Daoy (cell line): ENCODE results near the gene WNT4.

GRCh38 chr1:21190805-21191308 is 14.2 kb upstream of the EIF4G3 start:
- RAMPAGE, long total RNA = no peak

DNA sequence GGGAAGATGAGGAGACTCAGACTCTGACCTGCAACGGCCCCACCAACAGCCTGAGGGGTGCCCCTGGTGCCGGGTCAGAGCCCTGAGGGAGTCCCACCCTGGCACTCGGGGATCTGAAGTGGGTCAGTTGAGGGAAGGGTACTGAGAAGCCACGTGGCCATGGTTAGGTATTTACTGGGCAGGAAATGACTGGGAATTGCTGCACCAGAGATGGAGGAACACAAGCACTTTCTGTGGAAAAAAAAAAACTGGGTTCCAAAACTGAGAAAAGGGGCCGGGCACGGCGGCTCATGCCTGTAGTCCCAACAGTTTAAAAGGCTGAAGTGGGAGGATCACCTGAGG is 9.7 kb downstream of the ECE1 start:
- RAMPAGE, long total RNA = no peak

- RAMPAGE, long total RNA = no peak
These were observed 379 bp upstream of the ECE1 start for GRCh38 chr1:21290595-21291089.

DNA sequence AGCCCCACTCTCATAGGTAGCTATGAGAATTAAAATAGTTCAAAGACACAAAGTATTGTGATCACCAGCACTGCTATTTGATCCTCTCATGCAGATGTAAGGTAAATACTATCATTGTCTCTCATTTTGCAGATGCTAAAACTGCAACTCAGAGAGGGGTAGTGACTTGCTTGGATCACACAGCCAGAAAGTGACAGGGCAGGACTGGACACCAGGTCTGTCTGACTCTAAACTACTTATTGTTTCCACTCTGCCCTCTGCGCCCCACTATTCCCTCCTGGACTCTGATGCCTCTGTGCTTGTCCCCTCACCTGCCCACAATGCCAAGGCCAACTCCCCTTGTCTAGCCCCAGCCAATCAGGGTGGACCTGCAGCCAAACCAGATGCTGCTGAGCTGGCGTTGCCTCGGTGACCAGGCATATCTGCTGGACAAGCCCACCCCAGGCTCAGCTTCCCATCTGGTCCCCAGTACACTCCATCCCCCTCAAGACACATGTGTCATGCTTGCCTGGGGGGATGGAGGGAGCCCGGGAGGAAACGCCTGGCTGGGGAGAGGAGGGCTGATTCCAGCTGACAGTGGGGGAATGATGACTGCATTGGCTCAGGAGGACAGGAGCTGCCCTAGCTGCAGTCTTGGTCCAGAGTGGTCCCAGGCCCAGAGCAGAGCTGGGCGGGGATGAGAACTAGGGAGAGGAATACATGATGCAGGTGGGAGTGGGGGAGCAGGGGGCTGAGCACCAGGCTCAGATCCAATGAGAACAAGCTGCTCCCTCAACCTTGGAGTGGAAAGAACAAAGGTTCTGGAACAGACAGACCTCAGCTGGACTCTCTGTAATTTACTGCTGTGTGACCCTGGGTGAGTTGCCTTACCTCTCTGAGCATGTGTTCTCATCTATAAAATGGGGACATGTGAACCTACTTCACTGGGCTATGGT is 22.9 kb upstream of the ECE1 start:
- RAMPAGE, long total RNA = no peak

GRCh38 chr1:21333953-21335067 is 44.0 kb upstream of the ECE1 start:
- RAMPAGE, long total RNA = no peak

DNA sequence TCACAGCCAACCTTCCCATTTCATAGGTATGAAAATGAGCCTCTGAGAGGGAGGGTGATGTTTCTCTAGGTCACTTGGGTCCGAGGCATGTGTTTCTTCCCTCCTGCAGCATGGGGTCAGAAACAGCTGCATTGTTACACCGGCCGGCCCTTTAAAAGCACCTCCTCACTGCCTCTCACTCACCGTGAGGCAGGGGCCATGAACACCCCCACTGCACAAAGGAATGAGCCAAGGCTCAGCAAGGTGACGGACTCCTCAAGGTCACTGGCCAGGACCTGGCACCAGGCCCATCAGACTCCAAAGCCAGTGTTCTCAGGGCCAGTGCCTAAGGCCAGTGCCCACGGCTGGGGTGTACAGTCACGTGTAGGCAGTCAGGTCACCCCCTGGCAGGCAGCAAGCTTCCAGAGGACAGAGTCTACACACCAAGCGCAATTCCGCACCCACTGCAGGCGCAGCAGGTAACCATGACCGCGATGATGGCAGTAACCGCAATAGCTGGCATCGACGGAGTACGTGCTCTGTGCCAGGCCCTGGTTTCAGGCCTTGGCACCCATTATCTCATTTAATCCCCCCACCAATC is 27.2 kb downstream of the RAP1GAP start:
- RAMPAGE, long total RNA = no peak

GRCh38 chr1:21642406-21642683 is 26.8 kb downstream of the RAP1GAP start:
- RAMPAGE, long total RNA = no peak

- RAMPAGE, long total RNA = no peak
These were observed 3.4 kb downstream of the RAP1GAP start for GRCh38 chr1:21665486-21666507.

DNA sequence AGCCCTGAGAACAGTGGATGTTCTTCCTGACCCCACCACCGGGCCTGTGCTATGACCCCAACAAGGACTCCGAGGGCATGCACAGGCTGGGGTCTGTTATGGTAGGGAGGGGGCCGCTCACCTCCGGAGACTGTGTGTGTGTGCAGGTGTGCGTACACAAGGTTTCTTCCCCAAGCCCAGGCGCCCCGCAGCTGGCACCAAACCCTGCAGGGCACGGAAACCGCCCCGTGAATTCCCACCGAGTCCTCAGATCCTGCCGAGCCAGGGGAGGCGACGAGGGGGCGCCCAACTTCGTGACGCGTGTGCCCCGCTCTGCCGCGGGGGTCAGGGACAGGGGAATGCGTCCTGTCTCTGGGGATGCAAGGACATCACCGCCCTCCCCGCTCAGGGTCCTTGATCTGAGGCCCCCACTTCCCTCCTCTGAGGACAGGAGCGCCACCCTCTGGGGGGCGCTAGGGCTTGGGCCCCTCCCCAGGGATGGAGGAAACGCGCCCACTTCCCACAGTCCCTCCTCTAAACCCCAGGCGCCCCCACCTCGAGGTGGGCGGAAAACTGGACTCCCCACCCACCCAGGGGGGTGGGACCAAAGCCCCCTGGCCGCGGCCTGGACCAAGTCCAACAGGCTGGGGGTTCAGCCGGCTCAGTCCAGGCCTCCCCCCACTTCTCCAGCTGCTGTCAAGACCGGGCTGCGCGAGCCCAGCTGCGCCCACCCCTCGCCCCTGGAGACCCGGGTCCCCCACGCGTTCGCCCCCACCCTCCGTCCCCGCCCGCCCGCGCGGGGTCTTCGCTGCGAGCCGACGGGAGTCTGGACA is 561 bp downstream of the RAP1GAP start:
- RAMPAGE, long total RNA = no peak

DNA sequence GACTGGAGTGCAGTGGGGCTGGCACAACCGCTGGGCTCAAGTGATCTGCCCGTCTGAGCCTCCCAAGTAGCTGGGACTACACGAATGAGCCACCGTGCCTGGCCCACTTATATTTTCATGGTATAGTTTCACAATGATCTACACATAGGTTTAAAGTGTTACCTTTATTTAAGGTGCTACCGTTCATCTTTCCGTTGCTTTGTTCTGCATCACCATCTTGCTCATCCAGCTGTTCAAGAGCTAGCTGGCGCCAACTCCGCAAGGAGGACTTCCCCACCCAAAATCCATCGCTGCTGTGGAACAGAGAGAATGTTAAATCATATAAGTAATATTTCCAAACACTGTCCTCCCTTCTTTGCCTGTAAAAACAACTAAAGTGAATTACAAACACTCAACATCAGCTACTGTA is 51.7 kb upstream of the RAP1GAP start:
- RAMPAGE, long total RNA = no peak

- RAMPAGE, long total RNA = no peak
These were observed 56.0 kb downstream of the USP48 start for GRCh38 chr1:21726844-21727488.

- RAMPAGE, long total RNA = no peak
These were observed 34.9 kb downstream of the USP48 start for GRCh38 chr1:21748106-21748355.

DNA sequence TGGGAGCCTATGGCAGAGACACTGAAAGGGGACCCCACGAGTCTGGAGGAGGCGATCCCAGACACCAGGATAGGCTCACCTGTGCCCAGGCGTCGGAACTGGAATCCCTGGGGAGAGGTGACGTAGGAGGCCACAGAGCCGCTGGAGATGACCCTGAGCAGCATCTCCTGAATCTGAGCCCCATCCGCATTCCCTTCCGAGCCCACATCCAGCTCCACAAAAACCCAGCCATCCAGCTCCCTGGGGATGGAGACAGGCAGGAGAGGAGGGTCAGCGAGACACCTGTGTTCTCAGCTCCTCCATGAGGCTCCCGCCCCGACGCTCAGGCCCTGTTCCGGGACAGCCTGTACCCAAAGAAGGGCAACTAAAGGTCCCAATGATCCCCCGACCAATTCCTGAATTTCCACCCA is 47.2 kb downstream of the HSPG2 start:
- RAMPAGE, long total RNA = no peak

DNA sequence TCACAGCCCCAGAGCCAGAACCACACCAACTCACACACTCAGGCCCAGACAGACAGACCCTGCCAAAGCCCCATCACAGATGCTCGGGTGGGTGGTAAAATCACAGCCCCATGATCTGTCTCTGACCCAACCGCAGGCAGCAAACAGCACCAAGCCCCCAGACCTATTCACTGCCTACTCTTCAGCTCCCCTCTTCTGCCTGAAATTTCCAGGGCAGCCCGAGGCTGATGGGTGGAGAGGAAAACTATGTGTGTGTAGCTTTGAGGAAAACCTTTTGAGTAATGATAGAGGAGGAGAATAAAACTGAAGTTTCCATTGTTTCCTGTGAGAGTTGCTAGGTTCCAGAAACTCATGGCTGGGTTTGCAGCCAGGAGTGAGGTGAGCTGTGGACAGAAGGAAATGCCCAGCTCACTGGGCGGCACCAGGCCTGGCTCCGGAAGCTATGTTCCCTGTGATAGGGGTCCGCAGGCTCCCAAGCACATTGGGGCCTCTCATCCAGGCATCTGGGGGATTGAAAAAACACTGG is 1.5 kb upstream of the HSPG2 start:
- RAMPAGE, long total RNA = no peak

GRCh38 chr1:22018965-22019603 is 17.6 kb downstream of the CELA3A start:
- RAMPAGE, long total RNA = no peak

DNA sequence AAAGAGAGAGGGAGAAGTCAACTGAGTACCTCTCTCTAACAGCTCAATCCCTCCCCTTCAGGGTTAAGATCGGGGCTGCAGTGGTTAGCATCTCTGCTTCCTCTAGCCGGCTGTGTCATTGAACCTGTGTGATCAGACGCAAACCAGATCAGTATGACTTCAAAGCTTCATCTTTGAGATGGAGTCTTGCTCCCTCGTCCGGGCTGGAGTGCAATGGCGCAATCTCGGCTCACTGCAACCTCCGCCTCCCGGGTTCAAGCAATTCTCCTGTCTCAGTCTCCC is 22.9 kb downstream of the CELA3A start:
- RAMPAGE, long total RNA = no peak

GRCh38 chr1:22098867-22099564 is 43.9 kb downstream of the WNT4 start:
- RAMPAGE, long total RNA = no peak

DNA sequence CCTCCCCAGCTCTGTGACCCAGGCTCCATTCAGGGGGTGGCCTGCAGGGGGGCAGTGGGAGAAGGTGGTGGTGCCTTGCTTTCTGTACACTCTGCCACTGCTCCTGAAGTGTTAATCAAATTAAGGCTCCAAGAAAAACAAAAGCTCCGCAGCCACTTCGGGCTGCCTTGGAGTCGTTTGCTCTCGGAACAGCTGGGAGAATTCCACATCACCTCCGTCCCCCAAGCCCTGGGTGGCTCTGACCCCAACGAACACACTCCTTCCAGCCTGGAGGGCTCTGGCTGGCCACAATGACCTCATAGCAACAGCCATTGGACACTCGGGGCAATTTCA is 1.5 kb downstream of the WNT4 start:
- RAMPAGE, long total RNA = no peak

GRCh38 chr1:22143028-22143753 is at the start of gene WNT4:
Gene WNT4 (minus strand): TSS chr1:22143097.
- RAMPAGE, long total RNA = no peak

DNA sequence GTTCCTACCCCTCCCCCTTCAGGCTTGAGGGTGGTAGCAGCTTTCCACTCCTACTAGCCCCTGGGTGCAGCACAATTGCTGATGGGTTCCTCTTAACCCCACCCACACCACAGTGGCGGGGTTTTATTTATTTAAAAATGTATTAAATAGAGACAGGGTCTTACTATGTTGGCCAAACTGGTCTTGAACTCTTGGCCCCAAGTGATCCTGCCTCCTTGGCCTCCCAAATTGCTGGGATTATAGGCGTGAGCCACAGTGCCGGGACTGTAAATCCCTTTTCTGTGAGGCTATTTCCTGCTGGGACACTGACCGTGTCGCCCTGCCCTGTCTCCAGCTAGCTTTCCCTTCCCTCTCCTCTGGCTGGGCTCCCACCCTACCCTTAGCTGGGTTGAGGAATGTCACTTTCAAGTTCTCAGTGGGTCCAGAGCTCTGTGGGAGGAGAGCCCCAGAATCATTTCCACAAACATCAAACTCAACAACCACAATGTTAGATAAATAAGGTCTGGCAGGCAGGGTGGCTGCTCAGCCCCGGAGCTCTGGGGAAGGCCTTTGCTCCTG is 112.7 kb upstream of the WNT4 start:
- RAMPAGE, long total RNA = no peak